ENCODE measurements around a stretch of chr4.

- RRBS, result no CpG with 5 or more reads among the region's 11 CpGs
Observed at GRCh38 chr4:173990694-173991219, 292.7 kb downstream of the FBXO8 start.

- RRBS, result no CpG with 5 or more reads among the region's 1 CpG
Observed at GRCh38 chr4:174122706-174123101, 160.8 kb downstream of the FBXO8 start.

GRCh38 chr4:174681676-174681915 is 147.5 kb downstream of the GLRA3 start:
- RRBS, result no CpG with 5 or more reads among the region's 2 CpGs

DNA sequence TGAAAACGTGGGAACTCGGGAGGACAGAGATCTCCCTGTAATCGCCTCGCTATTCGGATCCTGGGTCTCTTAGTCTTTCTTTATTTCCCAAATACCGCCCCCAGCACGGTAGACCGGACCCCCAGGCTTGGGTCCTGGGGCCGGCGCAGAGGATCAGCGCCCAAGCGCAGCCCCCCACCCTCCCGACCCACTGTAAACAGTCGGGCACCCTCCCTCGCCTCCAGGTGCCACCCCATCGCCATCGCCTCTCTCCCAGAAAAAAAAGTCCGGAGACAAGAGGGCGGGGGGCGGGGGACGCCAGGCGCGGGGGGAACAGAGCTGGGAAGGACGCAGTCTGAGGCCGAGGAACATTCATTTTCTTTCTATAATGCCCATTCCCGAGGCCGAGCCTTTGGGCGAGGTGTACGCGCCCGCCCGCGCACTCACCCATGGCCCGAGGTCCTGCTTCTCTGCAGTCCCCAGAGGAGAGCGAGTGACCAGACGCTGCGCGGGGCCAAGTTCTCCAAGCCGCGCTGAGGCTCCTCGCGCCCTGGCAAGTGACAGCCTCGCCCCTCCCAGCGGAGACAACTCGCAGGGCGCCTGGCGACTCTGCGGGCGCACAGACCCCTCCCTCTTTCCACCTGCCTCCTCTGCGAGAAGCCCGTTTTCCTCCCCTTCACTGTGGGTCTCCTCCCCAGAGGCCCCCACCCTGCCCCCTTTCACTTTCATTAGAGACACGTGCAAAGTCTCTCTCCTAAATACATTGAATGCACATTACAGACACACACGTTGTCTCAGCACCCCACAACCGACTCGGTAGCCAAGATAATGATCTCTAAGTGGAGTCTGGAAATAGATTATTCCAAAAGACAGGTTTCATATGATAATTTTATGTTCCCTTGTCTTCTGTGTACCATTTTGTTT is 63.5 kb upstream of the WDR17 start:
- RRBS, result no CpG with 5 or more reads among the region's 55 CpGs

DNA sequence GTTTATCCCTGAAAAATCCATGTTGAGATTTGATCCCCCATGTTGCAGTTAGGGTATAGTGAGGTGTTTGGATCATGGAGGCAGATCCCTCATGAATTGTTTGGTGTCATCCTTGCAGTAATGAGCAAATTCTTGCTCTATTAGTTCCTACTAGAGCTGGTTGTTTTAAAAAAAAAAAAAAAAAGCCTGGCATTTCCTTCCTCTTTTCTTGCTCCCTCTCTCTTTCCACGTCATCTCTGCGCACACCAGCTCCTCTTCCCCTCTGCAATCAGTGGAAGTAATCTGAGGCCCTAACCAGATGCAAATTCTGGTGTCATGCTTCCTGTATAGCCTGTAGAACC is 24.4 kb downstream of the WDR17 start:
- RRBS, result no CpG with 5 or more reads among the region's 2 CpGs

DNA sequence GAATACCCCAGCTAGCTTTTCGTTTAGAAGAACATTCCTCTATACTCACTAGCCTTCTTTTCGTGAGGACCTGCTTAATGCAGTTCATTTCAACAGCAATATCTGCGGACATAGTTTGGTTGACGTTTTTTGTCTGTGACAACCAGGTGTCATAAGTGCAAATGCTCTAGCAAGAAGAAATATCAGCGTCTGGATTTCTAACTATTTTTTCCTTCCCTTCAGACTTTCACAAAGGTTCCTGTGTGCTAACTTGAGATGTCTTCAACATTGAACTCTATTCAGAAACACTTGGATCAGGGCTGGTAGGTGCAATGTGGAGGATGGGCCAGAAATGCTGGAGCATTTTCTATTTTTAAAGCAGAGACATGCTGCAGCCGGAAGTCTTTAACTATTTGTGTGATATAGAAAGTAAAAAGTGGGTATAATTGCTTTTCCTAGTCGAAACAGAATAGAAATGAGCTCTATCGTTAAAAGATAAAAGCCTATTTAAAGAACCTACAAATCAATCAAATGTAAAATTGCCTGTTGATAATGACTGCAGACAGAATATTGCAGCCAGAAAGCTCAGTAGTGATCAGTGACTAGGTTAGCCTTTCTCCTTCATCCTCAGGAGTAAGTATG is 31.6 kb downstream of the ASB5 start:
- RRBS, result no CpG with 5 or more reads among the region's 8 CpGs

DNA sequence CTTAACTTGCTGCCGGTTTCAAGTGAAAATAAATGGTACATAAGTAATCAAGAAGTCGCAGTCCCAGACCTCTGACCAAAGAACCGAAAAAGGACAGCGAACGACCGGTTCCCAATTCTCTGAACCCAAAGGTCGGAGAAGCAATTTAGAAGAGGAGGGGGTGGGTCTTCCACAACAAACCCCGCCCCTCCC is 267 bp upstream of the SPCS3 start:
- RRBS, result 1% methylated on average over 5 of the region's 8 CpGs

GRCh38 chr4:176789912-176790404 is 2.8 kb downstream of the VEGFC start:
- RRBS, result no CpG with 5 or more reads among the region's 2 CpGs

DNA sequence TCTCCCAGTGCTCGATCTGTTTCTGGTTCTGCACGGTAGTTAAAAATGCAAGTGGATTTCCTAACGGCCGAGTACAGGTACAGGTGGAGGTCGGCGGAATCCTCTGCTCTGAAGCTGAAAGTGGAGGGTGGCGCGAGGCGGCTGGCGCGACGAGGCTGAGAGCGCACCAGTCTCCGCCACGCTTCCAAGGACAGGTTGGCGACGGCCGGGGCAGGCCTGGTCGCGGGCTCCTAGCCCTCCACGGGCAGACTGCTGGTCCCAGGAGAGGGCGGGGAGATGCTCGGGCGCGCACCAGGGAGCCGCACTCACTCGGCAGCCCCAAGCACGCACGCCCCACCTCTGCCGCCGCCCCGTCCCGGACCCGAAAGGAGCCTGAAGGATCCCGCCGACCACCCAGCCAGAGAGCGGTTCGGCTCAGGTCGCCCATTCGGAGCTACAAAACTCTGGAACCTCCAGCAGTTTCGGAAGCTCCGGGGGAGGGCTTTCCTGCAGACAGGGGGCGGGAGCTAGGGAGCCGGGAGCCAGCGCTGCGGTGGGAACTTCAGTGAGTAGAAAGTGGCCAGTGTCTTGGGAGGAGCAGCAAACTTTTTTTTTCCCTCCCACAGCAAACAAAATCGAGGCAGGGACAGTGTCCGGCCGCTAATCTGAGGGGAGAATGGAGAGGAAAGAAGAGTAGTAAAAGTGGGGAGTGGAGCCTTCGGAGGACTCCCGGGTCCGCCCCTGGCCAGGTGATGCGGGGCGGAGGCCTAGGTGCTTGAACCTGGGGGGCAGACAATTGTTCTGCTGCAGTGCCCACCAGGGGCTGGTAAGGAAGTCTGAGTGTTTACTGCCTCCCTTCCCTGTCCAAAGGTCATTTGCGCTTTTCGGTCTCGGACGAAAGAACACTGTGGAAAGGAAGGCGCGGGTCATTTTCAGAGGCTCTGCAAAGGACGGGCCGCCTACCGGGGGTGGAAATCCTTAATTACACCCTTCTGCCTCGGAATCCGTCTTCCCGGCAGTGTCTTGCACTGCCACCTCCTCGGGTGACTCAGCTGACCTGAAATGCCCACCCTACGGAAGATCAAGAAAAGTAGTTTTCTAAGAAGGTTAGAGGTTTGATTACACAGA is 100.4 kb upstream of the TENM3 start:
- RRBS, result 82% methylated on average over 16 of the region's 68 CpGs

GRCh38 chr4:182367050-182367815 is 124.0 kb downstream of the TENM3 start:
- RRBS, result no CpG with 5 or more reads among the region's 13 CpGs

- RRBS, result no CpG with 5 or more reads among the region's 10 CpGs
Observed at GRCh38 chr4:182809157-182809591, 108.0 kb downstream of the DCTD start.

DNA sequence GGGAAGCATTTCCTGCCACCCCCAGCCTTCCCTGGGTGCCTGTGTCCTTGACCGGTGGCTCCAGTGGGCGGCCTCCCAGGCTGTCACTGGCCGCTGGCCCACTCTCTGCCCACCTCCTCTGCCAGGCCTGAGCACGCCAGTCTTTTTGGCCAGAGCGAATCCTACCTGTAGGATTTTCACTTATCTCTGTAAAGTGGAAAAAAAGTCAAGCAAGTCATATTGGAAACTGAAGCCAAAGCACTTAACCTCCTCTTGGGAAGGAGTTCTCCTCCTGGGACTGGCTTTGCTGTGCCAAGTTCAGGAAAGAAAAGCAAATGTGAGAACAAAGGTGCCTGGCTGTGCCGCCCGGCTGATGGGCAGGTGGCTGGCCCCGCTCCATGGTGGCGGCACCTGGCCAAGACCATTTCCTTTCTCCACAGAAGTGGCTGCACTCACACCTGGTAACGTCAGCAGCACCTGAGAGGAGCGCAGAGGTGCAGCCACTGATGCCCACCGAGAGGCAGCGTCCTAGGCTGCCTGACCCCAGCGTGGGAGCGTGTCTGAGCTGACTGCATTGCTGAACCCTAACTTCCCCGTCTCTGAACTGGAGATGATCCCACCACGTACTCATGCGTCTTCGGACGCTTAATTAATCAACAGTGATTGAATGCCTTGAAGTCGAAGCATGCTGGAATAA is 54.3 kb downstream of the DCTD start:
- RRBS, result 100% methylated on average over 1 of the region's 21 CpGs

DNA sequence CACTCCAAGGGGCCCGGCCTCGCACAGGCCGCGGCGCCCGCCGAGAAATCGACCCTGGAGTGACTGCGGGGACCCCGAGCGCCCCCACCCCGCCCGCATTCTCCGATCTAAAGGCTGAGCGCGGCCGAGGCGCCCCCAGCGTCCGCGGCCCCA is 260 bp downstream of the DCTD start:
- RRBS, result no CpG with 5 or more reads among the region's 21 CpGs

GRCh38 chr4:182960047-182960551 is 42.9 kb upstream of the DCTD start:
- RRBS, result no CpG with 5 or more reads among the region's 11 CpGs

DNA sequence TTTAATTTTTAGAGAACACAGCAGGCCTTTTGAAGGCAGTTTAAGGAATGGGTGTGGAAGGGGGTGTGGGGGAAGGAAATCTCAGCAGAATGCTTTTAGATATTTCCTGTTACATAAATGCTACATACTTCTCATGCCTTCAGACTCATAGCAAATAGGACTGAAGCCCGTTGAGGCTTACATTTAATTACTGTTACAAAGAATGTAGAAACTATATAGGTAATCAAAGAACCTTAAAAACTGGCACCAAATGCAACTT is 66.4 kb downstream of the WWC2 start:
- RRBS, result no CpG with 5 or more reads among the region's 1 CpG

DNA sequence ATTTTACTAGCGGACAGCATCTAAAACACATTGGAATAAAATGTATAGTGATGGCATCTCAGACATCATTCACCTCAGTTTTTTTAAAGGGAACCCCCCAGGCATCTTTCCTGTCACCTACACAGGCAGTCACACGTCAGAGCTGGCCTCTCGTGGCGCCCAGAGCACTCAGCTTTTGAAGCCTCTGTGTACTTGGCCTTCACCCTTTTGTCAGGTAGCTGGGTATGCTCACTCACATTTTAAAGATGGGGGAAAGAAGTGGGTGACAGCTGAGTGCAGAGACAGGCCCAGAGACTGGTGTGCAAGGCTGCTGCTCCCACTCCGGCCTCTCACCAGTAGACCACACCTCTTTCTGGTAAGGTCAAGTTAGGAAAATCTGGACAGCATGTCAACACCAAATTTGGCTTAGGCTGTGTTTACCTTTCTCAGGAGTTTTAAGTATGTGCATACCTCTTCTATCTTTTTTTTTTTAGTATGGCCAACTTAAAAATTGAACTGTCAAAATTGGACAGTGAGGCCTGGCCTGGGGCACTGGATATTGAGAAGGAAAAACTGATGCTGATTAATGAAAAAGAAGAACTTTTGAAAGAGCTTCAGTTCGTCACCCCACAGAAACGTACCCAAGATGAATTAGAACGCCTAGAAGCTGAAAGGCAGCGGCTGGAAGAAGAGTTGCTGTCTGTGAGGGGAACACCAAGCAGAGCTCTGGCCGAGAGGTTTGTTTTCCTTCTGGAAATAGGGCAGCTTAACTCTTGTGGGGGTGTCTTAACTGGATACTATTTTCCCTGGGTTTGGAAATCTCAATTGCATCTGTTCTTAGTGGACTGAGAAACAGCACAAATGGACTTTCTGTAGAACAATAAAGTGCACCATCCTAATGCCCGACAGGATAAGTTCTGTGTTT is 66.5 kb downstream of the CLDN22 start:
- RRBS, result no CpG with 5 or more reads among the region's 11 CpGs

DNA sequence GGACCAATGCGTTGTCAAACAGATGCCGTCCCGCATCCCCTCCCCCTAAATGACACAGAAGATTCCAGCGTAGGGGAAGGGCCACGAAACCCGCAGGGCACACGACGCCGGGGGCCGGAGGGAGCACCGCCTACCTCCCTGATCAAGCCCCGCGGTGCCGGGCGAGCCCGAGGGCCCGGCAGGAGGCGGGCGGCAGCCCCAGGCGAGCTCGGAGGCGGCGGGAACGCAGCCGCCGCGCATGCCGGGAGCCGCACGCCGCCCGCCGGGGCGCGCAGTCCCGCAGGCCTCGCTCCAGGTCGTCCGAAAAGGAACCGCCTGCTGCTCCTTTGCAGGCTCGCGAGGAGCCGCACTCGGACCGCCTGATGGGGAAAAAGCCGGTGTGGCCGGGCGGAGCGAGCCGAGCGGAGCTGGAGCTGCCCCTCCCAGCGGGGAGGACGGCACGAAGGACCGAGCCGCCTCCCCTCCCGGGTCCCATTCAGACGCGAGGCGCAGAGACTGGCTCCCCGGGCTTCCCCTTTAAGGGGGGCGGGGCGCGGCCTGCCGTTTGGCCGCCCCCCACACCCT is 734 bp upstream of the ING2 start:
- RRBS, result 2% methylated on average over 45 of the region's 66 CpGs

DNA sequence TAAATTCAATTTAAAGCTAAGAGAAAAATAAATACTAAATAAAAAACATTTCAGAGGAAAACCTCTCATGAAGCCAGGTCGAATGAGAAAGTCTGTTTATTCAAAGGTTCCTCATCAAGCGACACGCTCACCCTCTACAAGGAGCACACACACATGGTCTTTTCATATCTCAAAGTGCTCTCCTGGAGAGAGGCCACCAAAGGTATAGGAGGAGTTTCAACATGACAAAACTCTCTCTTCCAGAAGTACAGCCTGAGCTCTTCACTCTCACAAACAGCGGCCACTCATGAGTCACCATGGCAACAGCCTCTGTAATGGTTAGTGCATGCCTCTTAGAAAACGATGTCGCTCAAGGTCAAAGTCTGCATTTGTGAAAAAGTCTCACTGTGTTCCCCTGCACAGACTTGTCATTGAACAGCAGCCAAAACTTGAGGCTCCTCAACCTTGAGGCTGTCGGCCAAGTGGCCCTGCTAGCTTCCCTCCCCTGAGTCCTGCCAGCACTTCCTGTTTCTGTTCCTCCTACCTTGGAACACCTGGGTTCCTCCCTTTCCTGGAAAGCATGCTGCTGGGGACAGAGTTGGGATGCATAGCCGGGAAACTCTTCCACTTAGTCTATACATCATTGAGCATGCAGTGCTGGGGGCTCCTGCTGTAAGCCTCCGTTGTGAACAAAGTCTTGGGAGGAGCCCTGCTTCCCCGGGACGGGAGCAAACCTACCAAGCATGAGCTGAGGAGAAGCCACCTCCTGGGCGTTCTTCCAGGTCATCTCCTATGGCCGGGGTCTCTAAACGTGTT is 66.5 kb downstream of the ING2 start:
- RRBS, result 90% methylated on average over 4 of the region's 14 CpGs

DNA sequence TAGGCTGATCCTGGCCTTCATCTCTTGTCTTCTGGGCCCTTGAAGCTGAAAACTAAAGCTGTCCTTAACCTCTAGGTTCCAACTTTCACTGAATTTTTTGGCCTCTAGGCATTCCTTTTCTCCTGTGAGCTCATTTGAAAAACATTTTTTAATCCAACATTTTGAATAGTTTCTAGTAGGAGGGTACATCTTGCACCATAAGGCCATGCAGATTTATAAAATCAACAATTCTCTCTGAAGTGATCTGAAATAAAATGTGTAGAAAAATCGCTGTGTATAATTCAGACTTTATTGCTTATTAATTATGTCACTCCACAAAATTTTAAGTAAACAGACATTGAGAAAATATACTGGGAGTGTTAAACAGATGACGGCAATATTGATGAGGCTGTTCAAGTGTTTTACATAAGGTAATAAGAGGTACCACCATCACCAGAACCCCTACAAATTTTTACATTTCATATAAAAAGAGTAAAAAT is 19.6 kb downstream of the RWDD4 start:
- RRBS, result no CpG with 5 or more reads among the region's 2 CpGs

- RRBS, result no CpG with 5 or more reads among the region's 11 CpGs
Observed at GRCh38 chr4:183987992-183988576, 83.0 kb downstream of the STOX2 start.